Measurements from ENCODE around the gene RASGEF1B.

- PRO-cap: no peak
Observed at GRCh38 chr4:78779184-78779819, 3.2 kb downstream of the BMP2K start.

DNA sequence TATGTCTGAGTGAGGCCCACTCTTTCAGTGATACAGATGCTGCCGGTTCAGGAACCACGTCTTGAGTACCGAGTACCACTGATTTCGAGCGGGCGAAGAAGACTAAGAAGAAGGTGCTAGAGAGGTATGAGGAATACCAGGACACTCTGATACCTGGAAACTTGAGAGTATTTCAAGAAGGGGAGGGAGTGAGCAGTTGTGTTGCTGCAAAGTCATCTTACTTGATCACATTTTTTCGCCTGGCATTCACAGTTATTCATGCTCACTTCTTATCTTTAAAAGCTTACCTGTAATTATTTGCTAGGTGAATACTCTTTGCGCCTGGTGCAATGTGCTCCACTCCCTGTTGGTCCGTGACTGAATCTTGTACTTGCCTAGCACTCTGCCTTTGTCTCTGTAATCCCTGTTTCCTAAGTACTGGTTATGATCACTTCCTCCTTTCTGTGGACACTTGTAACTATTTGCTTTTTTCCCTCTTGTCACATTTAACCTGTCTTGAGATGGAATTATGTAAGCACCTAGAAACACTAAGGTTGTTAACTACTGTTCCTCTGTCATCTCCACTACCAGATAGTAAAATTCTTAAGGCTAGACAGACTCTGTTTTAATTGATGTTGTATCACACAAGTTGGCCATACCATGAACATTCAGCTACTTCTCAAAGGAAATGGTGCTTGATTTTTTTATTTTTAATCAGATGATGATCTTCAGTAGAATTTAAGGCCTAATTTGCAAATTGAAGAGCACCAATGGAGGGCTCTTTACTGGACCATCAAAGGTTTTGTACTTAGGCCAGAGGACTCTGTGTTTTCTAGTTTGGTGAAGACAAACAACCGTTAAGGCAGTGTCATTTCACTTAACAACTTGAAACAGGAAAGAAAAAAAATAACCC, 5.9 kb downstream of the BMP2K start:
- PRO-cap: no peak

GRCh38 chr4:78845237-78845677, 69.1 kb downstream of the BMP2K start:
- PRO-cap: no peak

GRCh38 chr4:79258621-79259094, 67.2 kb downstream of the NAA11 start:
- PRO-cap: no peak

- PRO-cap: no peak
Observed at GRCh38 chr4:79493098-79493819, 85.2 kb upstream of the GK2 start.

DNA sequence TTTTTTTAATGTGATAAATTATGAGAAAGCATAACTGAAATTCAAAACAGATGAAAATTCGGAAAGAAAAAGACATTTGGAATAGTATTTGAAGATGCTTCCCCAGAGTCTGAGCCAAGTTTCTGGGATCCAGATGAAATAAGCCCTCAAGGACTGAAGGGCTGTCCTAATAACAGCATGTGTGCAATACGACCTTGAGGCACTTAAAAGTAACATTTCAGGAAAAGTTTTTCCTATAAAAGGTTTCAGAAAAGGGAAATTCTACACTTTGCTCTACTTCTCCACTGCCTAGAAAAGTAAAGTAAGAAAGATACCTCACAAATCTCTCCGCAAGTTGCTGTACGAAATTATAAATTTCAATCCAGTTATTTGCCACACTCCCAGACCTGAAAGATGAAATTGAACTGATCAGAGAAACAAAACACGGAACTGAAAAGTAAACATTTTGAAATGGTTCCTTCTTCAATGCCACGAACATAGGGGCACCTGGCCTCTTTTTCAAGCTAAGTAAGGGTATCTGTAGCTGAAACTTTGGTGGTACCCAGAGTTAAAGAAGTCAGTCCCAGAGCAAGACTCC, 1.7 kb downstream of the ANTXR2 start:
- PRO-cap: no peak

GRCh38 chr4:80201558-80202569, 4.6 kb downstream of the PRDM8 start:
- PRO-cap: no peak

- PRO-cap: no peak
Observed at GRCh38 chr4:81462451-81462951, 9.2 kb downstream of the RASGEF1B start.

DNA sequence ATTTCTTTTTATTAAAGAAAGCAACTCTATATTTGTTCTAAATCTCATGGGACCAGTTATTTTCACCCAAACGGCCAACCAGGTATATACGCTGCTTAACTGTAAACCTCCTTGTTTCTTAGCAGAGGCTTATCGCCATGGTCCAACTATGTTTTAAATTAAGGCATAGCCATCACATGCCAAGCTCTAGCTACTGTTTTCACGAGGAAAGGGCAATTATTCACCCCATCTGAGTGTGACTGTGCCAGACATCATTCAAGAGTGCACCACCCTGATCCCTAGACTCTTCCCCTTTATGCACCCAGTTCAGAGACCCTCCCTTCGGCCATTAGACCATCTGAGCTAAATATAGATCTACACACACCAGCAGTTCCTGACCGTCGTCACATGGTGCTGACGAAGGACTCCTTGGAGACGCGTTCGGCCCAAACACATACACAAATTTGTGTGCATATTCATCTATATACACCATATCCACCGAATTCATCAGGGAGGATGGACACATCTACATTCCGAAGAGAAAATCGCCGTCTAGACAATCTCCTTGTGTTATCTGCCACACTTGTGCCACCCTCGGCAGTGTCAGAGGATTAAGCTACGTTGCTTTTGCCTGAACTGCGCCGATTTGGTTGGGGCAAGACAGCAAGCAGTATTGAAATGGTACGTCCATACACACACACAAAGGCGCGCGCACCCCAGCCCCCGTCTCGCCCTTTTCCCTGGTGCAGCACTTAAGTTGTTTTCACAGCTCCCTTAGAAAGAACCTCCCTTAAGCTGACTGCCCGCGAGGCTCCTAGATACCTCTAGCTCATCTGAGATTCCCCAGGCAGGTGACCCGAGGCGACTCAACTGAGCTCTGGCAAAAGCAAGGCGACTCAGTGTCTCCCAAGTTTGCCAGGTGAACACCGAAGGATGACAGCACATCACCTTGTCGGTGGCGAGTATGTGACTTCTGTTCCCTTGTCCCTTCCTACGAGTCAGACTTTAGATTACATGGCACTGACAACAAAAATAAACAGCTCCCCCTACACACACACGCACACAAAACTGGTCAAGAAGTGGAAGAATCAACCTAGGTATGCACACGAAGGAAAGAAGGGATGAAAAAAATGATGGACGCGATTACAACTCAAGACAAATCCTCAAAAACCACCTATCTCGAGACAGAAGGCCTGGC, 1.1 kb downstream of the RASGEF1B start:
- PRO-cap: no peak

DNA sequence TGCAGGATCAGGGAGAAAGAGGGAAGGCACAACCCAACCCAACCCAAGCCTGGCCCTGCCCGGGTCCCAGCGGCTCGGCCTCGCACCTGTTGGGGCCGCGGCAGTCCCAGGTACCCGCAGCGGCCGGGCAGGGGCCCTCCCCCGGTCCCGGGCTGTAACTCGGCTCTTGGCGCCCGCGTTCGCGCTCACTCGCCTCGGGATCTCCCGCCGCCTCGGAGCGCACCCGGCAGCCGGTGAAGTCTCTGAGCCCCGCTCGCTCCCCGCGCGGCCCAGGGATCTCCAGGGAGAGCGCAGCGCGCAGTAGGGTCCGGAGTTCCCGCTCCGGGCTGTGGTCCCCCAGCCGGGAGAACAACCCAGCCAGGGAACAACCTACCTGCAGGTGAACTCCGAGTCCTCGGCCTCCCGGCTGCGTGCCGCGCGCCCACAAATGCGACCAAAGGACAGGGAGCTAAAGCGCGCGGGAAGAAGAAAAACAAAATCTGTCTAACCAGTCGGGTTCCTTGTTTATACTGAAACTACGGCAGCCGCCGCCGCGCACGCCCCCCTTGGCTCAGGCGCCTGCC, at the start of gene RASGEF1B:
TSS of gene RASGEF1B (minus strand) at position 511 of the 563 bp plus-strand sequence.
- PRO-cap: no peak

- PRO-cap: no peak
Observed at GRCh38 chr4:81625966-81626523, 154.3 kb upstream of the RASGEF1B start.

DNA sequence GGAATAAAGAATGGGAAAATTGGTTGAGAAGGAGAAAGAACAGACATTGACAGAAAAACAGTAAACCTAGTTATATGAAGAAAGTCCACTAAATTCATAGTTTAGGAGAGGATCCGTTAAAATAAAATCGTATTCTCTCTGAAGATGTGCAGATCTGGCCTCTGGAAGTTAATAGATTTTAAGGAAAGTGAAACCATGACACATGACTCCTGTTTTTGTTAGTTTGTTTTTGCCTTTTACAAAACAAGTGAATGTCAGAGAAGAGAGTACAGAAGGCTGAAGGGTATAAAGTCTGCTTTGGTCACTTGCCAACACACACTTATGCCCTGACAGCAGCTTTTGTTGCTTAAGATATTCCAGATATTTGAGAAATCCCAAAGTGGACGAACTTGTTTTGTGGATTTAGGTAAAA, 192.3 kb upstream of the RASGEF1B start:
- PRO-cap: no peak

GRCh38 chr4:82353242-82353924, 20.4 kb downstream of the HNRNPD start:
- PRO-cap: no peak

GRCh38 chr4:82424451-82425309, 5.6 kb downstream of the HNRNPDL start:
- PRO-cap: no peak

DNA sequence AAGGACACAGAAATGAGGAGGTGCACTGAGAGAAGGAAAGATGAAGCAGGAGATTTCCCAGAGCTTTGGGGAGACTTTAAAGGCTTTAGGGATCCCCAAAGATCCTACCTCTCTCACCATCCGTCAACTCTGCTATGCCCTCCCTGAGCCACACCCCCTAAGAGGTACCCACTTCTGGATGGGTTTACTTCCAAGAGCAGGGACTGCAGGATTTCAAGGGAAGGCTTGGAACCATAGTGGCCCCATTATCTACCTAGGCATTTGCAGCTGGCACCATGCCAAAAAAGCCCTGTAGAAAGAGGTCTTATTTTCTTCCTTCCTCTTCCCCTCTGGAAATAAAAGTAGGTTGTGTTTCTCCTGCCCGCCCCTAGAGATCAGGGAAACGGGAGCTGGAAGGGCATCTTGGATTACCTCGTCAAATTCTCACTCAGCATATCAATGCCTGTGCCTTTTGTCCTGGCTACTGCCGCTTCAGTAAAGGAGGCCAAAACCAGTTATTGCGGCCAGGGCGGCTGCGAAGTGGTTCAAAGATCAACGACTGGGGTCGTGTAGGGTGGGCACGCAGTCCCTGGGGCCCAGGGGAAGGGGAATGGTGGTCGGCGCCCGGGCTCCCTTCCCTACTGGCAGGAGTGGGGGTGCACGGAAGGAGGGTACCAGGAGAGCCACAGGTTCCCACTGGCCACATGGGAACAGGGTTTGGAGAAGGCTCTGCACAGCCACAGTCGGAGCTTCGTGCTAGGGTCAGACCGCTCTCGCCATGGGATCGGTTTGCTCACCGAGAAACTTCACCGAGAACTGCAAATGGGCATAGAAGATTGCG, 1.5 kb downstream of the SCD5 start:
- PRO-cap: unidirectional peak, plus-strand start at position 376 of the sequence; unidirectional peak, plus-strand start at position 503 of the sequence

- PRO-cap: no peak
Observed at GRCh38 chr4:82899420-82899812, 1.1 kb upstream of the THAP9 start.

DNA sequence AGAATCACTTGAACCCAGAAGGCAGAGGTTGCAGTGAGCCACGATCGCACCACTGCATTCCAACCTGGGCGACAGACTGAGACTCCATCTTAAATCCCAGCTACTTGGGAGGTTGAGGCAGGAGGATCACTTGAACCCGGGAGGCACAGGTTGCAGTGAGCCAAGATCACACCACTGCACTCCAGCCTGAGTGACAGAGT, 36.1 kb downstream of the LIN54 start:
- PRO-cap: no peak

DNA sequence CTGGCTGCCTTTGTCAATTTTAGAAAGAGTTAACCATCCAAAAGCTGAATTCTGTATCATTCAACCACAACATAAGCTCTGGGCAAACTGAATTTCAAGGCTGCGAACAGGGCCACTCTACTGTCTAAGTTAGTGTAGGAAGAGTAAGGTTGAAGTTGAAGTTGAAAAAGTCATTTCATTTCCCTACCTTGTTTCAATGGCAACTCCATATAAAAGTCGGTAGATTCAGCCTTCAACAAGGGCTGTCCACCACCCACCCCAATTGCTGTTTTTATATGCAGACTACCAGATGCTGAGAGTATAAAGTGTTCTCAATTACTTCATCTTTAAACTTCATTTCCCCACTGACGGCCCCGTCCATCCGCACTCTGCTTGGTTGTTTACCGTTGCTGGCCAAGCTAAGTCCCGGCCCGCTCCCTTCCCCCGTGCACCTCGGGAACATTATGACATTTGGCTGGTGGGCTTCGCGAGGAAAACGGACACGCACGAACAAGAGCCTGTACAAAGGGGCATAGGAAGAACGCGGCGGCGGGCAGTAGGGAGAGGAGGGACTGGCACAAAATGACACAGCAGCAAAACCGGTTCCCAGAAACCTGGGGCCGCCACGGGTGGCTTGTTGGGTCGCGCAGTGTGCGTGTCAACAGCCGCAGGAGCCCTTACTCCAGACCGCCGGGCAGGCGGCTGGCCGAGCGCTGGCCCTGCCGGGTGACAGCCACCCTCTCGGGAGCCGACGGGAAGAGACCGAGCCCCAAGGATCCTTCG, 1.4 kb upstream of the LIN54 start:
- PRO-cap: unidirectional peak, plus-strand start at position 670 of the sequence

- PRO-cap: no peak
Observed at GRCh38 chr4:83088705-83089070, 25.8 kb downstream of the PLAC8 start.

- PRO-cap: no peak
Observed at GRCh38 chr4:83217371-83218281, 67.0 kb downstream of the COQ2 start.

All from ReNcell CX (cell line).